ENCODE measurements around a stretch of chr3.

- PRO-cap: no peak
CAGE:
- cytosol, long polyA minus RNA: no peak
- cytosol, long polyA plus RNA: no peak
- long polyA plus RNA: no peak
- nucleus, long polyA minus RNA: no peak
- nucleus, long polyA plus RNA: no peak
These were observed 237.7 kb upstream of the UMPS start for GRCh38 chr3:124492583-124492995.

DNA sequence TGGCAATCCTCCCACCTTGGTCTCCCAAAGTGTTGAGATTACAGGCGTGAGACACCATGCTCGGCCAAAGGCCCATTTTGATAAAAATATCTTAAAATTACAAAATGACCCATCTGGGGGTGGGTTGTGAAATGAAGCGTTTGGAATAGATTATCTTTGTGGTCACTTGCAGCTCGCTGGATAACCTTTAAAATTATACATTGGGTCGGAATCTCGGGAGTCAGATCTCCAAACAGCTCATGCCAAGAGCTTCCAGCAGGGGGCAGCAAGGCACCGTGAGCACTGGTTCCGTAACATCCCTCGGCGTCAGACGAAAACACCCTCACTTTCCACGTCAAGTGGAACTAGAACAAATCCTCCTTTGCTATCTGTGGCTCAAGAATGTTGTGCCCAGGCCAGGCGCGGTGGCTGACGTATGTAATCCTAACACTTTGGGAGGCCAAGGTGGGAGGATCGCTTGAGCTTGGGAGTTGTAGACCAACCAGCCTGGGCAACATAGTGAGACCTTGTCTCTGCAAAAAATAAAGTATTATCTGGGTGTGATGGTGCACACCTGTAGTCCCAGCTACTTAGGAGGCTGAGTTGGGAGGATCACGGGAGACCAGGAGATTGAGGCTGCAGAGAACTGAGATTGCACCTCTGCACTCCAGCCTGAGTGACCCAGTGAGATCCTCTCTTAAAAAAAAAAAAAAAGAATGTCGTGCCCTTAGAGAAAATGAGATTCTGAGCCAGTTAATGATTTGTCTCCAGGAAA lies 31.1 kb downstream of the UMPS start:
- PRO-cap: no peak
CAGE:
- cytosol, long polyA minus RNA: no peak
- cytosol, long polyA plus RNA: no peak
- long polyA plus RNA: no peak
- nucleus, long polyA minus RNA: no peak
- nucleus, long polyA plus RNA: no peak

GRCh38 chr3:124773526-124774177 lies 43.4 kb downstream of the UMPS start:
- PRO-cap: no peak
CAGE:
- cytosol, long polyA minus RNA: no peak
- cytosol, long polyA plus RNA: no peak
- long polyA plus RNA: no peak
- nucleus, long polyA minus RNA: no peak
- nucleus, long polyA plus RNA: no peak

DNA sequence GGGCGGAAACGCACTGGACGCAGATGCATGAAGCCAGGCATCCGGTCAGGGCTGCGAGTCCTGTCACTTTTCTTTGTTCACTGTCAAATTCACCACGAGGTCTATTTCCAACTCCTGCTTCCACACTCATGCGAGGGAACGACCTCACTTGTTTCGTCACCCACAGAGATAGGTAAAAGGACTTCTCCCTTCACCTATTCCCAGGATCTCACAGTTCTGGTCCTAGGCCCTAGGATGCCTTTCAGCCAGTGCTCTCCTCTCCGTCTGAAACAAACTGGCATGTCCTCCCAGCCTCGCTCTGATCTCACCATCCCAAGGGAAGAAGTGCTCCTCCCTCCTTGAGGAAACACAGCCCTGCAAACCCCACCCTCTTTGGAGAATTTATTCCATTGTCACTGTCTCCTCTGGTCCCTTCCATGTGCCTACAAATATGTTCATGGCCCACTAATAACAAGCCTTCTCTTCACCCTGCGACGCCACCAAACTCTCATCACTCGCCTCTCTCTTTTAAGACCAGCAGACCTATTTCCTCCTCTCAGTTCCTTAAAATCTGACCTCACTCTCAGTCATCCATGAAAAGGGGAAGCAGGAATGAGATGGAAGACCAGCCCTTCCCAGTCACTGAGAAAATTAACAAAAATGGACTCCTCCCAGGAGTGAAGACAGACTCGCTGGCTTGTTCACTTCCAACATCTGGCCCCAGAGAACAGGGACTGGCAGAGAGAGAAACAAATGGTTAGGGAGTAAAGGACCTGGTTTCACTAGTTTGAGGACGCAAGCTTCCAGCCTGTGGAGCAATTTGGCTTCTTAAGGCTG lies 57.6 kb downstream of the ITGB5 start:
- PRO-cap: no peak
CAGE:
- cytosol, long polyA minus RNA: no peak
- cytosol, long polyA plus RNA: no peak
- long polyA plus RNA: no peak
- nucleus, long polyA minus RNA: no peak
- nucleus, long polyA plus RNA: no peak

- PRO-cap: no peak
CAGE:
- cytosol, long polyA minus RNA: no peak
- cytosol, long polyA plus RNA: no peak
- long polyA plus RNA: no peak
- nucleus, long polyA minus RNA: no peak
- nucleus, long polyA plus RNA: no peak
These were observed 38.9 kb downstream of the ITGB5 start for GRCh38 chr3:124848241-124848713.

DNA sequence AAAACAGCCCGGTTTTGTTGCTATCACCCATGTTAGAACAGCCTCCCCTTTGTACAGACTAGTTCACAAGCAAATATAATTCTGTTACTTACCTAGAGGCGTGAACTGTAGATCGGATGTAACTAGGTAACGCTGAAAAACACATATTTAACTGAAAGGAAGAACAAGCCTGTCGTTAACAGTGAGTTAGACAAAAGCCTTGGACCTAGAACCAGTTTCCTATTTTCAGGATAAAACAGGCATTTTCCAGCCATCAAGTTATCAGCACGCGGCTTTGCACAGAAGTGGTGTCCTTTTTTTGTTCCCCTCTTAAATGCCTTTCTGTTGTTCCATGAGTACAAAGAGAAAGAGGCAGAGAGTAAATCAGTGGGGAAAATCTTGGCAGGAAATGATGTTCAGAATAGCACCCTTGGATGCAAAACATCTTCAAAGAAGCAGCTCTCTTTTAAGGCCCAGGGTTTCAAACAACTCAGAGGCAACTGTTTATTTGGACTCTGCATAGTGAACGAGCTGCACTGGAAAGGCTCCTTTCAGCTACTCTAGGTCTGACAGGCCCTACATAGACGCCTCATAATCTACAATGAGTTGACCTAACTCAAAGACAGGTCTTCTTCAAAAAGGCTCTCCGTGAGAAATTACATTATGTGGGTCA lies 53.5 kb downstream of the HEG1 start:
- PRO-cap: no peak
CAGE:
- cytosol, long polyA minus RNA: no peak
- cytosol, long polyA plus RNA: no peak
- long polyA plus RNA: no peak
- nucleus, long polyA minus RNA: no peak
- nucleus, long polyA plus RNA: no peak

- PRO-cap: no peak
CAGE:
- cytosol, long polyA minus RNA: no peak
- cytosol, long polyA plus RNA: no peak
- long polyA plus RNA: no peak
- nucleus, long polyA minus RNA: no peak
- nucleus, long polyA plus RNA: no peak
These were observed 43.9 kb downstream of the HEG1 start for GRCh38 chr3:125011879-125012356.

DNA sequence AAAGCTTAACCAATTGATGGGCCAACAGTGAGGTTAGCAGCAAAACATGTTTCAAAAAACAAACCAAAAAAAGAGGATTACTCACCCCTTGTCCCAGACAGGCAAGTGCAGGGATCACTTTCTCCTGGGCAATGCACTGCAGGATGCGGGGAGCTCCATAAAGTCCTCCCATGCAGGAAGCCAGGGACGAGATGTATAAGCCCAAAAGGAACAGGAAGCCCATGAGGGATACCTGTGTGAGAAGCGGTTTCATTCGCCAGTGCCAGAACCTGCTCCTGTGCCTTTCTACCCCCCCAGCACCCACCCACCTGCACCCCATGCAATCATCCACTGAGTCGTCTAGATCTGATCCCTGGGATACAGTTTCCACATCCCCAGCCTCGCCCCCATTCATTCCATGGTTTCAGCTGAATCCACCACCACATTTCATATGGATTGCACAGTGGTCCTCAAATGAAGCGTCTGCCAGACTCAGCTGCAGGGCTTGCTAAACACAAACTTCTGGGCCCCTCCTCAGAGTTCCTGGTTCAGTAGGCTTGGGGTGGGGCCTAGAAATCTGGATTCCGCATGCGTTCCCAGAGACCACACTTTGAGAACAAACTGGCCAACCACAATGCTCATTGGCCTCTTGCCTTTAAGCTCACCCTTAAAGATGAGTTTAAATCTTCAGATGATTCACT lies 54.4 kb upstream of the HEG1 start:
- PRO-cap: no peak
CAGE:
- cytosol, long polyA minus RNA: no peak
- cytosol, long polyA plus RNA: no peak
- long polyA plus RNA: no peak
- nucleus, long polyA minus RNA: no peak
- nucleus, long polyA plus RNA: no peak

- PRO-cap: no peak
CAGE:
- cytosol, long polyA minus RNA: no peak
- cytosol, long polyA plus RNA: no peak
- long polyA plus RNA: no peak
- nucleus, long polyA minus RNA: no peak
- nucleus, long polyA plus RNA: no peak
These were observed 55.2 kb upstream of the HEG1 start for GRCh38 chr3:125110817-125111530.

- PRO-cap: bidirectional peak, plus-strand start at chr3:125357344, minus-strand start at chr3:125357278
CAGE:
- cytosol, long polyA minus RNA: no peak
- cytosol, long polyA plus RNA: no peak
- long polyA plus RNA: no peak
- nucleus, long polyA minus RNA: start-site peak on the minus strand at chr3:125357274-125357293, 56 reads
- nucleus, long polyA plus RNA: start-site peak on the minus strand at chr3:125357252-125357293, 38 and 26 reads in 2 replicates
These were observed 17.9 kb downstream of the ZNF148 start for GRCh38 chr3:125357075-125357675.

DNA sequence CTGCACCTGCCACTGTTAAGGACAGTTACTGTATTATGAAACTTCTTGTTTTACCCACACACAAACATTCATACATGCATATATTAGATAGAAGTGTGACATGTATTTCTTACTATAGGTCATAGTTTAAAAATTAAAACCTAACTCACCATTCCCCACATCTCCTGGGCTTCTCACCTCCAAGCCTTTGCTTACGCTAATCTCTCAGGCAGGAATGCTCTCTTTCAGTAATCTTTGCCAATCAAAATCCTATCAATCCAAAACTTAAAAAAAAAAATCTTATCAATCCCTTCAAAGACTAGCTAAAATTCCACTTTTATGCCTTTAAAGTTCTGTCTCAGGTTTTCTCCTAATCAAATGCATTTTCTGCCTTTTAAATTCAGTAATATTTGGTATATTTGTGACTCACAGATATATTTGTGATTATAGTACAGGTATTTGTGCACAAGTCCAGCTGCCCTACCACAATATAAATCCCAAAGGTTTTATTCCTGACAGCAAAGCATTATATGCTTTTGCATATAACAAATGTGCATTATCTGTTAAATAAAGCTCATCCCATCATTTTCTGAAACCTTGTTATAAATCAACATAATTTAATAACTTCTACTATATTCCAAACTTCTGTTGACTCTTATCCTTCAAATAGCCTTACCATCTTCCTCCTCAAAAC lies 8.4 kb downstream of the ZNF148 start:
- PRO-cap: no peak
CAGE:
- cytosol, long polyA minus RNA: no peak
- cytosol, long polyA plus RNA: no peak
- long polyA plus RNA: no peak
- nucleus, long polyA minus RNA: no peak
- nucleus, long polyA plus RNA: start-site peak on the minus strand centred at position 303 of the sequence, 90 bp wide, 28 and 20 reads in 2 replicates

DNA sequence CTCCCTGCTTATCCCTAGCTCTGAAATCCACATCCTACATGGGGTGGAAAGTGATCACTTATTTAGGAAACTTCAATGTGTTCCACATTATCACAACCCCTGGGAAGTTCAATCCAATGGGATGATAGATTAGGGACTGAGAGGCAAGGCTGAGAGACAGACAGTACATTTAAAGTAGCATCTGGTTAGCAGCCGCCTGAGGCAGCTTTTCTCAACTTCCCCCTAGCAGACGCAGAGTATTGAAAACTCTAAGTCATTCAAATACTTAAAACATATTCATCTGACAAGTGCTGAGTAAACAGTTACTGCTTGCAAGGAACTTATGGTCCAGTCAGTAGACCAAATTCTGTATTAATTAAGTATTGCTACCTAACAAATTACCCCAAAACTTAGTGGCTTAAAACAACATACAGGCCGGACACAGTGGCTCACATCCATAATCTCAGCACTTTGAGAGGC lies 29.4 kb upstream of the ZNF148 start:
- PRO-cap: no peak
CAGE:
- cytosol, long polyA minus RNA: no peak
- cytosol, long polyA plus RNA: no peak
- long polyA plus RNA: no peak
- nucleus, long polyA minus RNA: no peak
- nucleus, long polyA plus RNA: no peak

- PRO-cap: no peak
CAGE:
- cytosol, long polyA minus RNA: no peak
- cytosol, long polyA plus RNA: no peak
- long polyA plus RNA: no peak
- nucleus, long polyA minus RNA: no peak
- nucleus, long polyA plus RNA: no peak
These were observed 379 bp upstream of the SNX4 start for GRCh38 chr3:125520486-125520676.

- PRO-cap: no peak
CAGE:
- cytosol, long polyA minus RNA: no peak
- cytosol, long polyA plus RNA: no peak
- long polyA plus RNA: no peak
- nucleus, long polyA minus RNA: no peak
- nucleus, long polyA plus RNA: no peak
These were observed 7.8 kb upstream of the OSBPL11 start for GRCh38 chr3:125603000-125603552.

- PRO-cap: no peak
CAGE:
- cytosol, long polyA minus RNA: no peak
- cytosol, long polyA plus RNA: no peak
- long polyA plus RNA: no peak
- nucleus, long polyA minus RNA: no peak
- nucleus, long polyA plus RNA: no peak
These were observed 52.1 kb upstream of the OSBPL11 start for GRCh38 chr3:125647177-125648000.

GRCh38 chr3:125683451-125683750 lies 88.1 kb upstream of the OSBPL11 start:
- PRO-cap: no peak
CAGE:
- cytosol, long polyA minus RNA: no peak
- cytosol, long polyA plus RNA: no peak
- long polyA plus RNA: no peak
- nucleus, long polyA minus RNA: no peak
- nucleus, long polyA plus RNA: no peak

DNA sequence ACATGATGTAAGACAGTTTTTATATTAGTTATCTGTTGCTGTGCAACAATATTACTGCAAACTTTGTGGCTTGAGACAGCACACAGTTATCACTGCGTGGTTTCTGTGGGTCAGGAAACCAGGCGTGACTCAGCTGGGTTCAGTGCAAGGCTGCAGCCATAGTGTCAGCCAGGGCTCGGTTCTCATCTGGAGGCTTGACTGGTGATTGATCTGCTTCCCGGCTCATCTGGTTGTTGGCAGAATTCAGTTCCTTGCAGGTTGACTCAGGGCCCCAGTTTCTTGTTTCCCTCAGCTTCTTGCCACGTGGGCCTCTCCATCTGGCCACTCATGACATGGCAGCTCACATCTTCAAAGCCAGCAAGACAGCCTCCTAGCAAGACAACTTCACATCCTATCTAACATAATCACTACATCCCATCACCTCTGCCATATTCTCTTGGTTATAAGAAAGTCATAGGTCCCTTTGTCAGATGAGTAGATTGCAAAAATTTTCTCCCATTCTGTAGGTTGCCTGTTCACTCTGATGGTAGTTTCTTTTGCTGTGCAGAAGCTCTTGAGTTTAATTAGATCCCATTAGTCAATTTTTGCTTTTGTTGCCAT lies 146.7 kb upstream of the ROPN1B start:
- PRO-cap: no peak
CAGE:
- cytosol, long polyA minus RNA: no peak
- cytosol, long polyA plus RNA: no peak
- long polyA plus RNA: no peak
- nucleus, long polyA minus RNA: no peak
- nucleus, long polyA plus RNA: no peak

DNA sequence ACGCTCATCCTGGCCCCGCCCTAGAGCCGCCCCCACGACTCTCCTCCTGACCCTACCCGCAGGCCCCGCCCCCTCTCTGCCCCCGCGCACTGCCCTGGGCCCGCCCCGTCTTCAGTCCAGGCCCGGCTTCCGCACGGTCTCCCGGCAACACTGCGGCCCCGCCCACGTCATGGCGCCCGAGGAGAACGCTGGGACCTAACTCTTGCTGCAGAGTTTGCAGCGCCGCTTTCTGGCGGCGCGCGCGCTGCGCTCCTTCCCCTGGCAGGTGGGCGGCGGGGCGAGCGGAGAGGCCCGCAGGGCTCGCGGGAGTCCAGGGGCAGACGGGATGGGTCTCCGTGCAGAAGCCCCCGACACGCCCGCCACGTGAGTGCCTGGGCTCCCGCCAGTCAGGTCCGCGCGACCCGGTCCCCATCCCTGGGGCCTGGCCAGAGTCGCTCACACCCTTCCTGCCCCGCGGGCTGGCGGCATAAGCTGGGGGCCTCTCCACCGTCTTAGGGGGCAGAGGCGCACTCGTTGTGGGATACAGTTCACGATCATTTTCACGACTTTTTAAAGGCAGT lies 52.4 kb upstream of the ROPN1B start:
- PRO-cap: bidirectional peak, plus-strand start at position 147 of the sequence, minus-strand start outside the sequence; bidirectional peak, plus-strand start at position 428 of the sequence, minus-strand start at position 403 of the sequence
CAGE:
- cytosol, long polyA minus RNA: no peak
- cytosol, long polyA plus RNA: no peak
- long polyA plus RNA: no peak
- nucleus, long polyA minus RNA: no peak
- nucleus, long polyA plus RNA: no peak

DNA sequence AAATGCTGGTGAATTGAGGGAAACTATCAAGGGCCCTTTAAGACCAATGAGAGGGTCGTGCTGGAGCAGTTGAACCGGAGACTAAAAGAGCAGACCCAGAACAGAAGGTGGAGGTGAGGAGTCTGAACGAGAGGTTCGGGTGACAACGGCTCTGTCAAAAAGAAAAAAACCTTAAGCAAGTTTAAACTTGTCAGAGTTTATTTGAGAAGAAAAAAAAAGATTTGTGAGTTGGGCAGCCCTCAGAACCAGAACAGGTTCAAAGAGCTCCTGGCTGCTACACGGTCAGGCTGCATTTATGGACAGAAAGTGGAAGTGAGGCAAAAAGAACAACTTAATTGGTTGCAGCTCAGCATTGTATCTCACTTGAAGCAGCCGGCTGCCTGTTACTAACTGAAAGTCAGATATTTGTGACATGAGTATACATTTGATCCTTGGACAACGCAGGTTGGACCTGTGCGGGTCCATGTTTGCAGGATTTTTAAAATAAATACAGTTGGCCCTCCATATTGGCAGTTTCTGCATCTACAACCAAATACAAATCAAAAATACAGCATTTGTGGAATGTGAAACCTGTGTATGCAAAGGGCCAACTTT lies 7.4 kb upstream of the ALDH1L1 start:
- PRO-cap: no peak
CAGE:
- cytosol, long polyA minus RNA: no peak
- cytosol, long polyA plus RNA: no peak
- long polyA plus RNA: no peak
- nucleus, long polyA minus RNA: no peak
- nucleus, long polyA plus RNA: no peak

- PRO-cap: no peak
CAGE:
- cytosol, long polyA minus RNA: no peak
- cytosol, long polyA plus RNA: no peak
- long polyA plus RNA: no peak
- nucleus, long polyA minus RNA: no peak
- nucleus, long polyA plus RNA: no peak
These were observed 80.5 kb upstream of the ALDH1L1 start for GRCh38 chr3:126260867-126261393.